Vein endothelial cell (primary cell): ENCODE results near the genes PEPD, LSM14A and WTIP.

DNA sequence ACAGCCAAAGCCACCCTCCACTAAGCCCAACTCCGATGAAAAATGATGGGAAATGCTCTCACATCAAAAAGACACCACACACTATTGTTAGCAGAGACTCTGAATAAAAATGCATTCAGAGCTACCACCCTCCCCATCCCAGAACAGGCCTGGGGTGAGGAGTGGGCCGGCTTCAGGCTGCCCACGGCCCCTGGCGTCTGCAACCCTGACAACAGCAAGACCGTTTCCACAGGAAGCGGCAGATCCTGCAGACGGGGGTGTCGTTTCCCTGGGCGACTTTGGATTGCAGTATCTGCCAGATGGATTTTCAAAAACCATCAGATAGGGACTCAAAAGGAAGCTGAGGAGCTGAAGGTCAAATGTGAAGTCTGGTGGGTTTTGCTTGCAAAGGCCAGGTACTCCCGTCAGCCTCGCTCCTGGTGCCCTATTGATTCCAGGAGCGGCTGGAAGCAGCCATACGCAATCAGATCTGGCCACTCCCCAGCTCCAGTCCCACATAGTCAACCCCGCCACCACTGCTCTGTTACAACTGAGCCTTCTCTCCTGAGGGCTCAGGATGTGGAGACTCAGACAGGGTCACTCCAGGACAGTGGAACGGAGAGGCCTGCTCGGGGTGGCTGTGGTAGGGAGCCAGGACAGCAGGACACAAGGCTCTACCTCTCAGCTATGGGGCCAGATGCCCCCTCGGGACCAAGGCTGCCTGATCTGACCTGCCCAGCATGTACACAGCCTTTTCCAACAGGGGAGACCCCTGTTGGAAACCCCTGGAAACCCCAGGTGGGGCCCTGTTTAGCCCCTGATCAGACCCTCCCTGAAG is 14.1 kb downstream of the PEPD start:
- CAGE, long polyA plus RNA, result no peak

- CAGE, long polyA plus RNA, result no peak
Observed at GRCh38 chr19:33521201-33522433, at the start of gene PEPD. Gene PEPD (minus strand): TSS chr19:33521791.

DNA sequence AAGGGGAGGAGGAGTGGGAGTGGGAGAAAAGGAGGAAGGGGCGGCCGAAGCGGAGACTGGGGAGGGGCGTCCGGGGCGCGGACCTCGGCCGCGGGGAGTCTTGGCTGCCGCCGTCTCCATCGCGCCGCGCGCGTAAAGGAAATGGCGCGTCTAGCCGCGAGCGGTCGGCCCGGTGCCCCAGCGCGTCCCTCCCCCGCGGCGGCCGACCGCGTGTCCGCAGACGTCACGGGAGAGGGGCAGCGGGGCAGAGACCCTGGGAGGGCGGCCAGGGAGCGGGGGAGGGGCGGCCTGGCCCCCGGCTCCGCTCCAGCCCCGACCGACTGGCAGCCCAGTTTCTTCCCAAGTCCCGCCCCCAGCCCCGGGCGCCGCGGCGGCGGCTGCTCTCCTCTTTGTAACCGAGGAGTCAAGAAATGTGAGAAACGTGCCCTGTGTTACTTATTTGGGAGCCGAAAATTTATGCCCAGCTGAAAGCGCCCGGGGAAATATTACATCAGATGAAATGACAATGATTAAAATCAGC is 918 bp upstream of the KCTD15 start:
- CAGE, long polyA plus RNA, result no peak

DNA sequence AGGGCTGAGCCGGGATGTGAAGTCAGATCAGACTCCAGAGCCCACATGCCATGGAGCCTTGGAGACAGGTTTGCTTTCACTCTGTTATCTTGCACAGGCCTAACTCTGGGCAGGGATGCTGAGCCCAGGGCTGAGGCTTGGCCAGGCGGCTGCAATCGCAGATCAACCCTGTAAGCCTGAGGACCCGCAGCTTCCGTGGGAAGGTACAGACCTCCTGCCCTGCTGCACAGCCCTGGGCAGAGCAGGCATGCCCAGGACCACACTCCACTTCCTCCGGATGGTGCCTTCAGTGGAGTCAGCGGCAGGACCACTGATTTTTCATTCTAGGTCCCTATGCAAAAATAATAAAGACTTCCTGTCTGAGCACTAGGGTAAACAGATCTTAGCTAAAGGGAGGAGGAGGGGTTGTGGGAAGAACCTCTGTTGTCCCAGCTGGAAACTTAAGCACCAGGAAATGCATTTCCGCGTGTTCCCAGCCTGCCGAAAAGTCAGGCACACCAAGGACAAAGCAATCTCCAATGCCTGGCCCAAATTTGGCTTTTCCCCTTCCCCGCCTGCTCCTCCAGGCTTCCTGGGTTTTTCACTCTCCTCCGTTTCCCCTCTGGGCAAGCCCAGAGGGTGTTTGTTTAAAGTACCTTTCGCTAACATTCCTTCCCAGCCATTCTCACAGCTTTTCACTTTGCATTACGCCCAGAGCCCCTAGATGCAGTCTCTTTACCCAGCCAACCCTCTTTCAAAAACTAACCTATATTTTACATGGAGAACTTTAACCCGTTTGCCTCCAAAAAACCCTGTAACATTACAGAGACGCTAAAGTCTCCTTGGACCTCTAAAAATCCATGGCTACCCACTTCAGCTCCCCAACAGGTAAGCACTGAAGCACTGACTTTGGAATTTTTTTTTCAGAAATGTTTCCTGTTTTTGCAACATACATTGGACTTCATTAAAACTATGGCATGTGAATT is 87.5 kb downstream of the KCTD15 start:
- CAGE, long polyA plus RNA, result no peak

GRCh38 chr19:33904666-33905073 is 108.0 kb downstream of the KCTD15 start:
- CAGE, long polyA plus RNA, result no peak

DNA sequence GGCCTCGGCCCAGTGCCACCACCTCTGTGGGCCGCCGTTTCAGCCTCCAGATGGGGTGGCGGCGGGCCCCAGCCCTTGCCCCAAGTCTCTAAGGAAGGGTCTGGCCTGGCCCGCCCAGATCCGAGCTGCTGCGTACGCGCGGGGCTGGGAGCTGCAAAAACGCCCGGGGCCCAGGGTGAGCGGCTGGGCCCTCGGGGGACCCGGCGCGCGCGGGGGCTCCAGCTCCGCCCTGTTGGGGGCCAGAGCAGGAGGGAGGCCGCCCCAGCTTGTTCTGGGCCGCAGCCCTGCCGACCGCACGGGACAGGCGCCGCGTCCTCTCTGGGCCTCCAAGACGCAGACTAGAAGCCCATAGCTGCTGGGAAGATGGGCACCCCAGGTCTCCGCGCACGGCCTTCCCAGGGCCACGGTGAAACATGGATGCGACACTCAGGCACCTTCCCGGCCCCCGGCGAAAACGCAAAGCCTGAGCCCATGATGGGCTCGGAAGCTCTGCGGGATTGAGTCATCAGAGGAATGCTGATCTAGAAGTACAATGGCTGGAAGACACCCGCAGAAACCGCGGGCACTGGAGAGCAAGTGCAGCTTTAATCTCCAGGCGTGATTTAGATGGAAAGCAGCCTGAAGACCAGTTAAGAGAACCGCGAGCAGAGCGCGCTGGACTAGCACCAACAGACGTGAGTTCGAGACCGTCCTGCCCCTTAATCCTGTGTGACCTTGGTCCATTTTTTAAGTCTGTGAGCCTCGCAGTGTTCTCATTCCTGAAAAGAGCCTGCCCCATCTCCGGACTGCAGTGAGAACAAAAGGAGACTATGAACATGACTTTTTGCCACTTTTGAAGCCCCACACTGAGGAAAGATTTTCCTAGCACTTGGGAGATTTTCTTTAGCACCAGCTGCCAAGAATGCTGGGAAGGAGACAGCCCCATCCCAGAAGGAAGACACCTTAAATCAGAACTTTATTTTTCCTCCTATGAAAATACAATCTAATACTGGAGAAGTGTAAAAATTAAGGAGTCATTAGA is 110.4 kb downstream of the KCTD15 start:
- CAGE, long polyA plus RNA, result no peak

DNA sequence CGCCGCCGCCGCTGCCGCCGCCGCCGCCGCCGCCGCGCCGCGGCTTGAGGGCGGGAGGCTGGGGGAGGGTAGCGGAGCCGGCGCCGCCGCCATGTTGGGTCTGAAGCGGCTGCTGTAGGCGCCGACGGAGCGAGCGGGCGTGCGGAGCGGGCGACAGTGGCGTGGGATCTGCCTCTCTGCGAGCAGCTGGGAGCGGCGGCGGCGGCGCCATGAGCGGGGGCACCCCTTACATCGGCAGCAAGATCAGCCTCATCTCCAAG is at the start of gene LSM14A:
LSM14A (plus strand) TSS at position 71 of the 260 bp plus-strand sequence.
- CAGE, long polyA plus RNA, result no peak

DNA sequence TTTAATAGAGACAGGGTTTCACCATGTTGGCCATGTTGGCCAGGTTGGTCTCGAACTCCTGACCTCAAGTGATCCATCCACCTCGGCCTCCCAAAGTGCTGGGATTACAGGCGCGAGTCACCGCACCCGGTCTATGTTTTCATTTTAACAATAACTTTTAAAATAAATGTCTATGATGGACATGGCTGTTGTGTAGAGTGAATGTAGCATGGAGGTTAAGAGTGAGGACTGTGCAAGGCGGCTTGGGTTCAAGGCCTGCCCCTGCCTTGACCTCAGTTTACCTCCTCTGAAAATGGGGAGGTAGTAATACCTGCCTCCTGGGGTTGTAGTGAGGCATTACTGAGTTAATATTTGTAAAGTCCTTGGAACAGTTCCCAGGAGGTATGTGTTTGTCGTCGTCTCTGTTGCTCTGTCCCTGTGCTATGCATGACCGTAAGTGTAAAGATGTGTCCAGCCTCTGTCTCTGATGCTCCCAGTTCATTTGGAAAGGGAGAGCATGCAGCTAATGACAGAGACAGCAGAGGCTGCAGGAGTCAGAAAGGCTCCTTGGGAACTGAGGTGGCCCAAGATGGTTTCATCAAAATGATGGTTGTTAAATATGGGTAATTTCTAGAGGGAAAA is 9.4 kb downstream of the GARRE1 start:
- CAGE, long polyA plus RNA, result no peak

GRCh38 chr19:34354707-34355094 is 10.3 kb upstream of the GPI start:
- CAGE, long polyA plus RNA, result no peak

GRCh38 chr19:34460320-34460588 is 21.3 kb upstream of the WTIP start:
- CAGE, long polyA plus RNA, result no peak

DNA sequence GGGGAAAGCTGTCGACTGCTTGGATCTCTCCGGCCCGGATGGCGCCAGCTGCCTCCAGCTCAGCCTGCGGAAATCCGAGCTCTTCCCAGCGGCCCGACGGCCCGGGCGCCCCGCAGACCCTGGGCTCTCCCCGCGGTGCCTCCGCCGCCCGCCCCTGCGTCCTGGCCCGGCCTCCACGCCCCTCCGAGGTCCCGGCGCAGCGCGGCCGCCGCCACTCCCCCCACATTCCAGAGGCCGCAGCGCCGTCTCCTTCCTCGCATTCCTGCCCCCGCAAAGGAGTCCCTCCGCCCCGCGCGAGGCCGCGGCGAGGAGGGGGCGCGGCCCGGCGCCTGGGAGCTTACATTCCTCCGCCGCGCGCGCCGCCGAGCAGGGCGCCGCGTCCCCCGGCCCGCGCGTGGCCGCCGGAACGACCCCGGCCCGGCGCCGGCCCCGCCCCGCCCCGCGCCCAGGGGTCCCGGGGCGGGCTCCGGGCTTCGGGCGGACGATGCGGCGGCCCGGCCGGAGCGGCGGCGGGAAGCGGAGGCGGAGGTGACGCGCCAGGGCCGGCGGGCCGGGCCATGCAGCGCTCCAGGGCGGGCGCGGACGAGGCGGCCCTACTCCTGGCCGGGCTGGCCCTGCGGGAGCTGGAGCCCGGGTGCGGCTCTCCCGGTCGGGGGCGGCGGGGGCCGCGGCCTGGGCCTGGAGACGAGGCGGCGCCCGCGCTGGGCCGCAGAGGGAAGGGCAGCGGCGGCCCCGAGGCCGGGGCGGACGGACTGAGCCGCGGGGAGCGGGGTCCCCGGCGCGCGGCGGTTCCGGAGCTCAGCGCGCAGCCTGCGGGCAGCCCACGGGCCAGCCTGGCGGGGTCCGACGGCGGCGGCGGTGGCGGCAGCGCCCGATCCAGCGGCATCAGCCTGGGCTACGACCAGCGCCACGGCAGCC is at the start of gene WTIP:
WTIP (plus strand) TSS at position 341 of the 918 bp plus-strand sequence.
- CAGE, long polyA plus RNA, result no peak

GRCh38 chr19:34497156-34498104 is 15.9 kb downstream of the WTIP start:
- CAGE, long polyA plus RNA, result no peak

DNA sequence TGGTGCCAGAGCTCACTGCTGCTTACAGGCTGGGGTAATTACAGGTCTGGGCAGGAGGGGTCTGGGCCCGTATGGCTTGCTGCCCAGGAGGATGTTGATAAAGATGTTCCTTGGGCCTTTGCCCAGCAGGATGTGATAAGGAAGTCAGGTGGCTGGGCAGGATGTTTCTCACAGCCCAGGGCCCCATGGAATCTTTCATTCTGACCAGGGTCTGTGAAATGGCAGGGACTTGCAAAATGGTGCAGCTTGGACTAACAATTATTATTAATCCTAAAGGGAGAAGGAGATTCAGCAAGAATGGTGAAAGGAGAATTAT is 64.3 kb upstream of the ZNF599 start:
- CAGE, long polyA plus RNA, result no peak

- CAGE, long polyA plus RNA, result no peak
Observed at GRCh38 chr19:35004230-35004729, 4.2 kb downstream of the GRAMD1A start.

DNA sequence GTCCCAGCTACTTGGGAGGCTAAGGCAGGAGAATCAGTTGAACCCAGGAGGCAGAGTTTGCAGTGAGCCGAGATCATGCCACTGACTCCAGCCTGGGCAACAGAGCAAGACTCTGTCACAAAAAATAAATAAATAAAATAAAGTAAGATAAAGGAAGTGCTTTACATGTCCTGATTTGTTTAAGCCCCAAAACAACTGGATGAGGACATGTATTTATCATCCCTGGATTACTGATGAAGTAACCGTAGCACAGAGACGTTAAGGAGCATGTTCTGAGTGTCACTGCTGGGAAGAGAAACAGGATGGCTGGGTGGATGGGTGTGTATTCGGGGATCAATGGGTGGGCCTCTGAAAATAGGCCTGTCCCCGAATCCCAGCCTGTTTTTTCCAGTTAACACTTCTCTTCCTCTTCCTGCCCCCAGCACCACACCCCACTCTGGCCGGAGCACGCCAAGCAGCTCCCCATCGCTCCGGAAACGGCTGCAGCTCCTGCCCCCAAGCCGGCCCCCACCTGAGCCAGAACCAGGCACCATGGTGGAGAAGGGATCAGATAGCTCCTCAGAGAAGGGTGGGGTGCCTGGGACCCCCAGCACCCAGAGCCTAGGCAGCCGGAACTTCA is 8.7 kb downstream of the GRAMD1A start:
- CAGE, long polyA plus RNA, result no peak

- CAGE, long polyA plus RNA, result no peak
Observed at GRCh38 chr19:35047456-35047999, 6.0 kb downstream of the HPN start.

DNA sequence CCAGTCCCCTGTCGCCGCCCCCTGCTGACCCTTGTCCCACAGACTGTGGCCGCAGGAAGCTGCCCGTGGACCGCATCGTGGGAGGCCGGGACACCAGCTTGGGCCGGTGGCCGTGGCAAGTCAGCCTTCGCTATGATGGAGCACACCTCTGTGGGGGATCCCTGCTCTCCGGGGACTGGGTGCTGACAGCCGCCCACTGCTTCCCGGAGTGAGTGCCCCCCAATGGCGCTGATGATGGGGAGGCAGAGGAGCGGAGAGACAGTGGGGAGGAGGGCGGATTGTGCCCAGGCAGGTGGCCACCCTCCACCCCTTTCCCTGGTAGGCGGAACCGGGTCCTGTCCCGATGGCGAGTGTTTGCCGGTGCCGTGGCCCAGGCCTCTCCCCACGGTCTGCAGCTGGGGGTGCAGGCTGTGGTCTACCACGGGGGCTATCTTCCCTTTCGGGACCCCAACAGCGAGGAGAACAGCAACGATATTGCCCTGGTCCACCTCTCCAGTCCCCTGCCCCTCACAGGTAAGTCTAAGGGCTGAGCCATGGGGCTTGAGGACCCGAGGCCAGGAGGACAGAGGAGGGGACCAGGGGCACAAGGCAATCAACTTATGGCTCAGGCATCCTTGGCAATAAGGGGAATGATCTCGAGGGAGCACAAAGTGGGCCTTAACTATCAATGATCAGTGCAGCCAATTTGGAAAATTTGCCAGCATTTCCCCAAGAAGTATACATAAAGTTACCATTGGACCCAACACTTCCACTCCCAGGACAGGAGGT is 19.0 kb downstream of the HPN start:
- CAGE, long polyA plus RNA, result no peak

DNA sequence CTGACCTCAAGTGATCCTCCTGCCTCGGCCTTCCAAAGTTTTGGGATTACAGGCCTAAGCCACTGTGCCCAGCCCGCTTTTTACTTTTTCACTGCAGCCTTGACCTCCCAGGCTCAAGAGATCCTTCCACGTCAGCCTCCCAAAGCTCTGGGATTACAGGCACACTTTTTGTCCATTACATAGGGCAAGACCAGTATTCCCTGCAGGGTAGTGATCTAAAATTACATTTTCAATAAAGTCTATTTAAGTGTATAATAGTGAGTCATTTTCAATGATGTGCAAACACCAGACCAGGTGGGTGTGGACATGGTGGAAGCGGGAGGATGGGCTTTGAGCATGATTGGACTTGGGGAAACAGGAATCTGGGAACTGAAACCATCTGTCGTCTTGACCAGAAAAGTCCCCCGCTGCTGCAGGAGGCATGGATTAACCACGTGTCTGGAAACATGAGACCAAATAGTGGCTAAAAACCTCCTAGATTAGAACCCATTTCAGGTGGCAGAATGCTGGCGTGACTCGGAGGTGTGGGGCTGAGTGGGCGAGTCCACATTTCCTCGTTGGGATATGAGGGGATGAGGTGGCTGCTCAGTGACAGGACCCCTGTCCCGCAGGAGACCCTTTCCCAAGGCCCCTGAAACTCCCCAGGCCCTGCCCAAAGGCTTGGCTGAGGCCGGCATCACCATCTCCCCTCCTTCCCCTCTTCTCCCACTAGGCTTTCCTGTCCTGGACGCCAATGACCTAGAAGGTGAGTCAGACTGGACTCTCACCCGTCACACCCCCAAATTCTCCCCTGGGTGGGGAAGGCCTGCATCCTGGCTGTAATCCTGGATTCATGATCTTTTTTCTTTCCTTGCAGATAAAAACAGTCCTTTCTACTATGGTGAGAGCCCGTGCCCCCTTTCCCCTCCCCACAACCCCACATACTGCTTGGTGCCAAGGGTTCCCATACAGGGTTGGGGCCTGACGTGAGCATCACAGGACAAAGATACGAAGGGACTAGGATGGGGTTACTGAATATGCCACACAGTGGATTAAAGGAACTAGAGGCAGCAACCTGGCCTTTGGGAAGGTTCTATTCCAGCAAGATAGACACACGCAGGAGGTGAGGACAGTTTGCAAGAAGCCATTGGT is 5.1 kb downstream of the FXYD3 start:
- CAGE, long polyA plus RNA, result no peak

DNA sequence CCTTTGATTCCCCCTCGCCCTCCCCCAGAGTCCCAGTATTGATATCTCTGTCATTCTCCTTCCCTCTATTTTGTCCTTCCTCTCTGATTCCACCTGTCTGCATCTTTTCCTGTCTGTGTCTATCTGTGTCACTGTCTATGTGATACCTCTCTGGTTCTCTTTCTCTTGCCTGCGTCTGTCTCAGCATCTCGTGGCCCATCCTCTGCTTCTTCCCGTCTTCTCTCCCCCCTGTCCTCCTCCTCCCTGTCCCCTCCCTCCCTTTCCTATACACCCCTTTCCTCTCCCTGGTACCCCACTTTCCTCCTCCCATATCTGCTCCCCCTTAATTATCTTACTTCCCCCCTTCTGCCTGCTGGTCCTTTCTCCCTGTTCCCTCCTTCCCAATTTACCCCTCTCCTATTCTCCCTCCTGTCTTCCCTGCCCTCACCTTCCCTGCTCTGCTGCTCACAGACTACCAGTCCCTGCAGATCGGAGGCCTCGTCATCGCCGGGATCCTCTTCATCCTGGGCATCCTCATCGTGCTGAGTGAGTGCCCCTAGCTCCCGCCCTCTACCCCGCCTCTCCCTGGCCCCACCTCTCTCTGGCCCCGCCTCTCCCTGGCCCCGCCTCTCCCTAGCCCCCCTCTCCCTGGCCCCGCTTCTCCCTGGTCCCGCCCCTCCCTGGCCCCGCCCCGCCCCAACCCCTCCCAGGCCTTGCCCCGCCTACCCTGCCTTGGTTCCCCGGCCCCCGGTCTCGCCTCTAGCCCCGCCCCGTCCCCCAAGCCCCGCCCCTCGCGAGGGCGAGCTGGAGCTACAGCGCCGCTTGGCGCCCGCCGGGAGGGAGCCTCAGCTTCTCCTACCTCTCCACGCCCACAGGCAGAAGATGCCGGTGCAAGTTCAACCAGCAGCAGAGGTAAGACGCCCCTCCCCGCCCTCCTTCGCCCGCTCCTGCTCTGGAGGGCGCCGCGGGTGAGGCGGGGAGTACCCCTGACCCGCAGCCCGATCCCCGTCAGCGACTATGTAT is 2.1 kb upstream of the FXYD7 start:
- CAGE, long polyA plus RNA, result start-site peak on the plus strand centred at position 792 of the sequence, 103 bp wide, 20 and 10 reads in 2 replicates

GRCh38 chr19:35153624-35154113 is 866 bp upstream of the FXYD5 start:
- CAGE, long polyA plus RNA, result no peak